Thoracic aorta (tissue), 1 donor: ENCODE results near the gene UHRF1.

DNA sequence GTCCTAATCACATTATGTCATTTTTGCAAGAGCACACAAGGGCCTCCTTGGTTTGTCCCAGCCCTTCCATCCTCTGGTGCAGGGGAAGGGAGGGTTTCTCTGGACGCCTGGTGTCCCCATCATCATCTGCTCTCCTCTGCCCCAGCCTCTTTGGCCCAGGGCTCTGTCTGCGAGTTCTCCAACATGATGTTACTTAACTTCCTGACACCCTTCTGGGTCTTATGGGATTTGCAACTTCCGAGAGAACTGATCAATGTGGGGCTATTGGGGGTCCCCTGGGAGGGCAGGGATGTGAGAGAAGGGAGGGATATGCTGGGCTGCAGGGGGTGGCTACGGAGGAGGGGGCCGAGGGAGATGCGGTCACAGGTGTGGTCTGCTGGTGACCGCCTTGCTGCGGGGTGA lies 24.4 kb downstream of the DPP9 start:
- RAMPAGE, long total RNA, result no peak

GRCh38 chr19:4707188-4707725 lies 16.4 kb downstream of the DPP9 start:
- RAMPAGE, long total RNA, result no peak

DNA sequence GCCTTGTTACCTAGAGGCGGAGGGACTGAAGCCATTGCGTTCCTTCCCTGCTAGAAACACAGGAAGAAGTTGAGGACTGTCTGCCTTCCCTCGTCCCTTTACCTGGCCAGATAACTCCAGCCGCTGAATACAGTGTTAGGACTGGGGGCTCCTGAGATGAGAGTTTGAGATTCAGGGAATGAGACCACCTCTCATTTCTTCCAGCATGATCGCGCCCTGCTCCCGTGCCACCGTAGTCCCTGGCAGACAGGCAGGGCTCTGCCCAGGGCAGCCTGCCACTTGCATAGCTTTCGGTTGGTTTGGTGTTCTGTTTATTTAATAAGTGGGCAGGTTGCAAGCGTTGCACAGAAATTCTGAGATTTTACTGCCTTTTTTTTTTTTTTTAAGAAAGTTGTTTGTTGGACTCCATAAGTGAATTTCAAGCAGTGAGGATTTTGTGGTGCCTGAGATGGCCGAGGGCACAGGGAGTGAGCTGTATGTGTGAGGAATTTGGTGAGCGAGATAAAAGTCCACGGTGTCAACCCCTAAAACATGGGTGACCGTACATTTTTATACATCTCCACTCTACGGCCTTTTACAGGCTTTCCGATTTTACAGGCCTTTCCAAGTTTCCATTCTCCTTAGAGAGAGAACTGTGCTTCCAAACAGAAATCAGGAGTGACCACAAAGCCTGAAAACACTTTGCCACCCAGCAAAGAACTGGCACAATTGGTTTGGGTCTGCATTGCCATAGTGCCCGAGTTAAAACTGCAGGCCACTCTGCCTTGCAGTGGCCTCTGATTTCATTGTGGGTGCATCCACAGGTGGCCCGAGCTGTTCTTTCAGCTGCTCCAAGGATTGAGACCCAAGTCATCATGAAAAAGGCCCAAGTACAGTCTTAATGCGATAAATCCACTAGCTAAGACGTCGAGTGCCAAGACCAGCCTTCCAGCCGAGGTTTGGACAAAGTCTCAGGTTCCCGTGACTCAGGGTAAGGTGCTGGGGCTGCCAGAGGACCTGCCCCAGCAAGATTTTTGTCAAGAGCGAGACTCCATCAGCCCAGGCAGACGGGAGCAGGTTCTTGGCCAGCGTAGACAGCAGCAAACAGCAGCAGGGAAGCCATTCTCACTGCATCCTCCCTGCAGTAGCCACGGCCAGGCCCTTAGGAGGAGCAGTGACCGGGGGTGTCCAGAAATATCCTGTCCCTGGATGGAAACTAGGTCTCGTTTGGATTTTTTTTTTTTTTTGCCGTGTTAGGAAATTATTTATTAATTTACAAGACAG lies 3.1 kb downstream of the FEM1A start:
- RAMPAGE, long total RNA, result no peak

DNA sequence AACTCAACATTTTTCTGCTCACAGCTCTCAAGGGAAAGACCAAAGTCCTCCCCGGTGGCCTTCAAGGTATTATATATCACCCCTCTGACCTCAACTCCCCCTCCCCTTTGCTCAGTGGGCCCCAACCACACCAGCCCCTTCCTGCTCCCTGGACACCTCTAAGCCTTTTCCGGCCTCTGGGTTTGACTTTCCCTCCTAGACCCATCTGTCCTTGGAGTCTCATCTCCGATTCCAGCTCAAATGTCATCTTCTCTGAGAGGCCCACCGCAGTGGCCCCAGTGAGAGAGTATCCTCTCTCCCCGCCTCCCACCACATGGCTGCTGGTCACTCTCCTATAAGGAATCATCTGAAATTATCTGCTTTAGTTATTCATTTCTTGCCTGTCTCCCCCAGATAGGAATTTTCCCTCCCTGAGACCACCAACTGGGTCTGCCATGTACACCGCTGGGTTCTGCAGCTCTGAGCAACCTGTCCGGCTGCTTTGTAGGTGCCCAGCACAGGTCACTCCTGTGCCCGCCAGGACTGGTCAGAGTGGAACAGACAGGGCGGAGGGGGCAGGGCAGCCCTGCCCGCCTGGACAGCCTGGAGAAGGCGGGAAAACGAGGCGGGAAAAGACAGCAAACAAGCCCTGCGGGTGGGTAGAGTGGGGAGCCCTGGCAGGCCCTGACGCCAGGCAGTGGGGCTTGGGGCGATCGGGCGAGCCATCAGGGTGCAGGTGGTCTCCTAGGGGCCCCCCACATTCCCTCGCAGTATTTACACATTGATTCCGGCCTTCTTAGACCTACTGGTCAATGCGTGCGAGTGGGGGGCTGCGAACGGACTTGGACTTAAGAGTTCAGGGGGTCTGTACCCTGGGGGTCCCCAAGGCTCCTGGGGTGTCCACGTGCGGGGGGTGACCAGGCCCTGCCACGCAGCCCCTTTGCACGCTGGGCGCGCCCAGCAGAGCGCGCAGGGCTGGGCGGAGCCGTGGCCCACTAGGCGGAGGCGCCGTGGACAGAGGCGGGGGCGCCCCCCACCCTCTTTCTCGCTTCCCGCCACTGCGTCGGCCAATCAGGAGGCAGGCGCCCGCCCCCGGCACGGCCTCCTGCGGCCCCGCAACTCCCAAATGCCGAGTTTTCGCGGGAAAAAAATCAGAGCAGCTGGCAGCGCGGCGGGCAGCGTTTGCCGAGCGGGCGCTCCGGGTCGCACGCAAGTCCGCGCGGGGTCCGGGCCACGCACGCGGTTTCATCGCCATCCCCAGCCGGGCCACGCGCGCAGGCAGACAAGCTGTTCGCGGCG lies at the start of gene UHRF1:
Gene UHRF1, plus strand, starts transcription at position 1,133 of the 1,278 bp plus-strand sequence.
- RAMPAGE, long total RNA, result no peak

DNA sequence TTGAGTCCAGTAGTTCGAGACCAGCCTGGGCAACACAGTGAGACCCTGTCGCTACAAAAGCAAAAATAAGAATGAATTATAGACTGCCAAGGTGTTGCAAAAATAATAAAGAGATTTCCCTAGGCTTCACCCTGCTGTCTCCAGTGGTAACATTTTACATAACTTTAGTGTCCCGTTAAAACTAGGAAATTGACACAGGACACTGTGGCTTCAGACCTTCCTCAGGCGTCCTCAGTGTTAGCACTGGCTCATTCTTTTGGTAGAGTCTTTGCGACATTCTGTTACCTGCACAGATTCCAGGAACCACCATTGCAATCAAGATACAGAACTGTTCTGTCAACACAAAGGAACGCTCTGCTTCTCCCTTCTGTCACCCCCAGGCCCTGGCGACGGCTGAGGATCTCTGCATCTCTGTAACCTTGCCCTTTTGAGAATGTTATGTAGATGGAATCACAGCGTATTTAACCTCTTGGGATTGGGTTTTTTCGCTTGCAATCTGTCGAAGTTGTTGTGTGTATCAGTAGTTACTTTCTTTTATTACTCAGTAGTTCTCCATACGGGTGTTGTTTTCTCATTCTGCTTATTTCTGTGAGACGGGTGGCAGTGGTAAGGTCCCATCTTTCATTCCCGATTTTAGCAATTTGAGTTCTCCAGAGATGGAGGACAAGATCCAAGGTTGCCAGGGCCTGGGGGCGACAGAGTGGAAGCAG lies 22.6 kb downstream of the KDM4B start:
- RAMPAGE, long total RNA, result no peak

DNA sequence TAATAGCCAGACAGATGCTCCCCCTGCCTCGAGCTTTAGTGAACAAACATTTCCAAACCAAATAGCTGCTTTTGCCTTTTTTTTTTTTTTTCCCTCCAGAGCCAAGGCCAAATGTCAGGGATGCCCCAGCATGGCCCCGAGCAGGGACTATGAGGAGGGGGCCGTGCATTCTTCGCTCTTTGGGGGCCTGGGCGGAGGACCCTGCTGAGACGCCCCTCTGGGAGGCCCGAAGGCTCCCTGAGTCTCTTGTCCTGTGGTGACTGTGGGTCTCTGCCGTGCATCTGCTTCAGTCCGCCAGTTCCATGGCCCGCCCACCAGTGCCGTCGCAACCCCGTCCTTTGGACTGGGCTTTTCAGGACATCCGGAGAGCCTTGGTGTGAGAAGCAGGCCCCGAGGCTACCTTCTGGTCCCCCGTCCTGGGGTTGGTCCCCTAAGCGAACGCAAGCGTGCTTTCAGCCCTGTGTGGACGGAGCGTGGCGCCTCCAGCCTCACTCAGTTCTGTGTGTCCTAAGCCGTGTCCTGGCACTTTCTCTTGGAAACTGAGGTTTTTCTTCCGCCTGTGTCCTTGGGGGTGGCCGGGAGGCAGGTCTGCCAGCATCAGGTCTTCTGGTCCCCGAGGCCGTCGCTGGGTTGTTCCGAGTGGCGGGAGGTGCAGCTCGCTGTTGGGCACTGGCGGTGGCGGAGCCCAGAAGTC lies 99.3 kb downstream of the KDM4B start:
- RAMPAGE, long total RNA, result no peak

GRCh38 chr19:5086075-5086890 lies 117.4 kb downstream of the KDM4B start:
- RAMPAGE, long total RNA, result no peak

- RAMPAGE, long total RNA, result no peak
Observed at GRCh38 chr19:5090715-5091919, 122.2 kb downstream of the KDM4B start.

- RAMPAGE, long total RNA, result no peak
Observed at GRCh38 chr19:5143963-5144582, 175.2 kb downstream of the KDM4B start.

- RAMPAGE, long total RNA, result no peak
Observed at GRCh38 chr19:5222505-5223191, 118.0 kb downstream of the PTPRS start.

GRCh38 chr19:5229308-5229906 lies 111.2 kb downstream of the PTPRS start:
- RAMPAGE, long total RNA, result no peak

DNA sequence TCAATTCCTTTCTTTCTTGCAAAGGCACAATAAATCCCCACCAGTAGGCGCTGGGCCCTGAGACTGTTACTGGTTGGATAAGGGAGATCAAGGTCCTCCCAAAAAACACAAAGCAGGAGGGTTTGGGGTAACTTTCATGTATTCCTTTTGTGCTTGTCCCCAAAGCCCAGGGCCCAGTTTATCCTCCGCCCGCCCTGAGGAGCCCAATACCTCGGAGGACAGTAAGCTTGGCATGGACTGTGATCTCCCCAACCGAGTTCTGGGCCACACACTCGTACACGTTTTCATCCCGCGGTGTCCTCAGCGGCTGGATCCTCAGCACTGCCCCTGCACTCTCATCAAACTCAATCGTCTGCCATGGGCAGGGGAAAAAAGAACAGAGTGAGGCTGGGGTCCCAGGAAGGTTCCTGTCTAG lies 67.4 kb downstream of the PTPRS start:
- RAMPAGE, long total RNA, result no peak

GRCh38 chr19:5286011-5286424 lies 54.6 kb downstream of the PTPRS start:
- RAMPAGE, long total RNA, result start-site peak on the minus strand at chr19:5286114-5286121, 17 reads

GRCh38 chr19:5293102-5294175 lies 47.2 kb downstream of the PTPRS start:
- RAMPAGE, long total RNA, result start-site peak on the minus strand at chr19:5293224-5293229, 42 reads; start-site peak on the plus strand at chr19:5293408-5293464, 5 reads

GRCh38 chr19:5536319-5536879 lies 81.2 kb downstream of the ZNRF4 start:
- RAMPAGE, long total RNA, result no peak

DNA sequence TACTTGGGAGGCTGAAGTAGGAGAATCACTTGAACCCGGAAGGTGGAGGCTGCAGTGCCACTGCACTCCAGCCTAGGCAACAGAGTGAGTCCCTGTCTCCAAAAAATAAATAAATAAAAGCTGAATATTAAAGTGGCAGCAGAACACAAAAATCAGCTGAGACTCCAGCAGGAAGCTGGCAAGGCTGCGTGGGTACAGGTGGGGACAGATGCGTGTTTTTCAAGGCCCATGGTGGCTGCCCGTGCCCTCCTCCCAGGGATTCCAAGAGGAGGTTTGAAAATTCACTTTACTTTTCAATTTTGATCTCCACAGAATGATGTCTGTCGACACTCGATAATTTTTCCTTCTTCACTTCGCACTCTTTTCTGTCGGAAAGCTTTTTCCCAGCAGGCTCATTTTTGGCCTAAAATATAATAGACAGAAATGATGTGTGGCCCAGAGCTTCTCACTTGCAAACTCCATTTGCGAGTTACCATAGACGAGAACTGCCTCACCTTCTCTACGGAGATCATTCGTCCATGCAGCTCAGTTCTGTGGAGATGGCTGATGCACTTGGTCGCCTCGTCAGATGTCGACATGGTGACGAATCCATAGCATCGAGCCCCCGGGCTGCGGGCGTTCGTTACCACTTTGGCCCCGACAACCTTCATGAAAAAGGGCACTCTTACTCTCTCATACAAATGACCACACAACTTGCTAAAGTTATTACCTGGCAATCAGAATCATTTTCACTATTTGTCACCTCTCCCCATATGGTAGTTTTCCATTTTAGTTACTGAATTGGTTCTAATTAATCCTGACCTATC lies 18.1 kb downstream of the SAFB2 start:
- RAMPAGE, long total RNA, result no peak

DNA sequence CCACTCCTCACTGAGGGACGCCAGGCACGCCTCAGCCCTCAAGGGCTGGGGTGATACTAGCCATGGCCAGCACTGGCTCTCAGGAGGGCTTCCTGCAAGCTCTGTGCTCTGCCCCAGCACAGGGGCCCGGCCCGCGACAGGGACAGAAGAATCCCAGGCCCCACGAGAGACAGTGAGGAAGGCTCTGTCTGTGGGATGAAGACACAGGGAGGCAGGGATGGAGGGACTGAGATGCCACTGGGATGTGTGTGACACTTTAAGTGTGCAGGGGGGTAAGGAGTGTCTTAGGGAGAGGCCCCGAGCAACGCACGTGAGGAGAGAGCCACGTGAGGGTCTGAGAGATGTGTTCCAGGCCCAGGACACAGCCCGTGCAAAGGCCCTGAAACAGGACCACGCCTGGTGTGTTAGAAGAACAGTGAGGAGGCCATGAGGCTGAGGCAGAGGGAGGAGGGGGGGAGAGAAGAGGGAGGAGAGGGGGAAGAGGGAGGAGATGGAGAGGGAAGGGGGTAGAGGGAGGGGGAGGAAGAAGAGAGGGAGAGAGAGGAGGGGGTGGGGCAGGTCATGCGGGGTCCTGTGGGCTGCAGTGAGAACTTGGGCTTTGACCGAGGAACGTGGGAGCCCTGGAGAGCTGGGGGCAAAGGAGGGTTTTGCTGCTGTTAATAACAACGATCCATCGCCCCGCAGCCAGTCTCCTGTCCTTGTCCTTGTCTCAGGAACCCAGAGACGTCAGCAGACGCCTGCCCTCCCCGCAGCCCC lies 7.1 kb downstream of the RPL36 start:
- RAMPAGE, long total RNA, result no peak

DNA sequence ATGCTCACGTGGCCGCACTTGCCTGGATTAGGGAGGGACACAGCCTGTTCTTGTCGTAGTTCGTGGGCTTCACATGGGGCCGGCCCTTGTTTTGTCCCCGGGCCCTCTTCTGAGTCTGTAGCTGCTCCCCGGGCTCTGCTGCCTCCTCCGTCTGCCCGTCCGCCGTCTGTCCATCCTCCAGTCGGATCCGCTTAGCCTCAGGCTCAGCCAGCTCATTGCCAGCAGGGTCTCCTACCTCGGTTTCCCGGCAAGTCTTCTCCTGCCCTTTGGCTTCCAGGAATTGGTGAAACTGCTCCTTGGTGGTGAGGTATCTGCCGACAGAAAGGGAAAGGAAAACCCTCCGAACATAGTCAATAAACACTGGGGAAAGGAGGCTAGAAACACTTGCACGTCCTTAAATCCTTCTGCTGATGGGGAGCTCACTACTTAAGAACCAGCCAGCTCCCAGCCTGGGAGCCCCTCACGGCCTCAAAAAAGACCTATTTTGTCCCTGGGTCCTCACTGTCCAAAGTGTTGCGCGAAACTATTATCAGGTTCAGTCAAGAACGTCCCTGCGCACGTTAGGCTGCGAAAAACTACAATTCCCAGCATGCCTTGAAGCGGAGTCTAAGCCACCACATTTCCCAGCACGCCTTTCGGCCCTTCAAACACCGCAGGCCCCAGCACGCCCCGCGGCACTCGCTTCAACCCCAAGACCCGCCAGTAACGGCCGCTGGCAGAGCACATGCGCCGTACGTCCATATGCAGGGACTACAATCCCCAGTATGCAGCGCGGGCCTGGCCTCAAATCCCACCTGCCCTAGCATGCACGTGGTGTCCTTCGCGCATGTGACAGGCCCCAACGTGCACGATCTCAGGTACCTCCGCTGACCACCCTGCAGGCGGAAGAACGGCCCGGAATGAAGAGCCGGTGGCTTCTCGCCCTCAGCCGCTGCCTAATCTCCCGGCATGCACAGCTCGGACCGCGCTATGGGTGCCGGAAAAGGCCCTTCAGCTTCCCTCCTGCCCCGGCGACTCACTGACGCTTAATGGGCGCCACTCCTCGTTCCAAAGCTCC lies 610 bp downstream of the DUS3L start:
- RAMPAGE, long total RNA, result no peak

- RAMPAGE, long total RNA, result no peak
Observed at GRCh38 chr19:5800531-5801269, 4.2 kb upstream of the NRTN start.

DNA sequence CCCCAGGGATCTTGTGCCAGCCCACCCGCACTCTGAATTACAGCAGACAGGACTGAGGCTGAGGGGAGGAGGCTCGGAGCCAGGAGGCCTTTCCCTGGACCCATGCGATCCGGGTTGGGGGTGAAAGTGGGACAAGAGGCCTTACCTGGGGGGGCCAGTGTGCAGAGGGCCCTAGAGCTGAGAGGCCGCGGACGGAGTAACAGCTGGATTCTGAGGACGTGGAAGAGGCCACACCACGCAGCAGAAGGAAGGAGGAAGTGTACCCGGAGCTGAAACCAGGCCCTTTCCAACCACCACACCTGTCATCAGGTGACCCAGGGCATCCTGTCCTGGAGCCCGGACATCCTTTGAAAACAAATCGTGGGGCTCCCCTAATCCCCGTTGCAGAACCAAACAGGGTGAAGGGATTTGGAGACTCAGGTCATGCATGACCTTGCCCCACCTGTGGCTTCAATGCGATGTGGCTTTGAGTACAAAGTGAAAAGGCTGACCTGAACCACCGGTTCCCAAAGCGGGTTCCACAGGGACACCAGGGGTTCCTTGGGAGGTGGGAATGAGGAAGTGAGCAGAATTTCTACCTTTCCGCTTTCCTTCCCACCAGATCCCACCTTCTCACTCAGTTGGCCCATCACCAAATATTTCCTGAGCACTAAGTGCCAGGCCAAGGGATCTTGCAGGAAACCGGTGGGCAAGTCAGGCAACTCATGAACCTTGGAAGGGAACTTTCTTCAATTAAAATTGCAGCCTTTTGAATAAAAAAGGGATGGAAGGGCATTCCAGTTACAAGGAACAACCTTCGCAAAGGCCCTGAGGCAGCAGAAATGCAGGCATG lies 754 bp downstream of the FUT6 start:
- RAMPAGE, long total RNA, result no peak